ENCODE measurements around a stretch of chr7.

DNA sequence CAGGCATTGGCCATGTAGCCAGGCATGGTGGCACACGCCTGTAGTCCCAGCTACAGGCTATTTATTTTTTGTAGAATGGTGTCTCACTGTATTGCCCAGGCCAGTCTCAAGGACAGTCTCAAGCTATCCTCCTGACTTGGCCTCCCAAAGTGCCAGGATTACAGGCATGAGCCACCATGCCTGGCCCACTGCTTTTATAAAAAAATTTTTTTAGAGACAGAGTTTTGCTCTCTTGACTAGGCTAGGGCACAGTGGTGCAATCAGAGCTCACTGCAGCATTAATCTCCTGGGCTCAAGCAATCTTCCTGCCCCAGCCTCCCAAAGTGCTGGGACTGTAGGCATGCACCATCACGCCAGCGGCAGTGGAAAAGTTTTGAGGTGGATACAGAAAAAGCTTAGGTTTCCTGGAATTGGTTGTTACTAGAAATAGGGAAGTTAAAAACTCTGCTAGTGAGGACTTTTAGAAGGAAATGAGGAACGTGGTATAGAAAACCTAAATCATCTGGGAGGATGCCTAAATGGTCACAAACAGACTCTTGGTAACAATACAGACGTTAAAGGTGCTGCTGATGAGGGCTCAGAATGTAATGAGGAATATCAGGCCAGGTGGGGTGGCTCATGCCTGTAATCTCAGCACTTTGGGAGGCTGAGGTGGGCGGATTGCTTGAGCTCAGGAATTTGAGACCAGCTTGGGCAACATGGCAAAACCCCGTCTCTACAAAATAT is 10.9 kb upstream of the SNX8 start:
- PRO-cap = no peak

DNA sequence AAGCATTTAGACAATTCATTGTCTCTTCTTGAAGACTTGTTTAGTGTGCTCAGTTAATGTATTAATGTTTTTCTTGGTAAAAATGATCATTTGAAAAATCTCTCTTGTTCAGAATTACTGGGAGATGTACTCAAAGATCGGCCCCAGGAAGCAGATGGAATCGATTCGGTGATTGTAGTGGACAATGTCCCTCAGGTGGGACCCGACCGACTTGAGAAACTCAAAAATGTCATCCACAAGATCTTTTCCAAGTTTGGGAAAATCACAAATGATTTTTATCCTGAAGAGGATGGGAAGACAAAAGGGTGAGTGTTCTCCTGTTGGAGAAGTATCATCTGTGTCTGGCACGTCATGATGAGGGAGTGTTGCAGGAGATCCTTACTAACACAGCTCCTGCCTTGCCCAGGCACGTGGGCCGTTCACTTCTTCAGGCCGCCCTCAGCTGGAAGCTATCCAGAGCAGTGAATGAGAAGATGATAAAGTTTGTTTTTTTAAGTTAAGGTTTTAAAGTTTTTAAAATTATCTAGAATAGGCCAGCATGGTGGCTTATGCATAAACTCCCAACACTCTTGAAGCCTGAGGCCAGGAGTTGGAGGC is 6.1 kb downstream of the EIF3B start:
- PRO-cap = no peak

DNA sequence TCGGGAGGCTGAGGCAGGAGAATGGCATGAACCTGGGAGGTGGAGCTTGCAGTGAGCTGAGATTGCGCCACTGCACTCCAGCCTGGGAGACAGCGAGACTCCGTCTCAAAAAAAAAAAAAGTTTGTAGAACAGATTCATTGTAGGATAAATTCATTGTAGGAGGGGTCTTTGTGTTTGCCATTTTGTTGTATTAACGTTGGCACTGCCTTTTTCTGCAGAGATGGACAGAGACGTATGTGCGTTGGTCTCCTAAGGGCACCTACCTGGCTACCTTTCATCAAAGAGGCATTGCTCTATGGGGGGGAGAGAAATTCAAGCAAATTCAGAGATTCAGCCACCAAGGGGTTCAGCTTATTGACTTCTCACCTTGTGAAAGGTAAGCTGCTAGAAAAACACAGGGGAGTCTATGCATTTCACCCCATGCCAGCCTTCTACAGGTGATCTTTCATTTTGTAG is 9.6 kb downstream of the EIF3B start:
- PRO-cap = no peak

DNA sequence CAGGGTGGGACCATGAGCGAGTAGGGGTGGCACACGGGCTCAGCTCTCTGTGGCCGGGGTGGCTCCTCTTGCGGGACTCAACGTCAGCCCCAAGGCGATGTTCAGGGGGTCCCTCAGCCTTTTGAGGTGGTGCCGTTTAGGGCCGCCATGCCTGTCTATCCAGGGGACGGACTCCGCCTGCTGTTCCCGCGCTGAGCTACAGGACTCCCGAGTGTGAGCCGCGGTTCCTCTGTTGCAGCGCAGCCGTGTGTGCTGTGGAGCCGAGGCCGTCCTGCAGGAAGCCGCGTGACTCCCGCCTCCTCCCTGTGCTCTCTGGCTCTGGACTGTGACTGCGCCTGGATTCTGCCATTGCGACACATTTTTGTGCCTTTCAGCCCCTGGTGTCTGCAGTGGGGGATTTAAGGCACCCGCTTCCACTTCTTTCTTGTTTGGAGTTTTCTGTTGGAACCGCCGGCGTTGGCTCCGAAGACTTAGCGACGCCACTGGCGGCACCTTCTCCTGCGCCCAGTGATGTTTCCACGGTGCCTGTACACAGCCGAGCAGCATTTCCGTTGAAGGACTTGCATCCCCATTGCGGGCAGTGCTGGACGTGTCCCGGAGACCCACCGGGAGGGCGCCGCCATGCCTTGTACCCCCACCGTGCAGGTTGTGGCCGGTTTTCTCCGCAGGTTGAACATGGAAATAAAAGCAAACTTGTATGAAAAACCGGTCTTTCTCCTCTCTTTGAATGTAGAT is 23.2 kb upstream of the CHST12 start:
- PRO-cap = no peak

GRCh38 chr7:2405869-2406433 is 2.5 kb downstream of the CHST12 start:
- PRO-cap = no peak

- PRO-cap = no peak
Observed at GRCh38 chr7:2432536-2432978, 29.1 kb downstream of the CHST12 start.

GRCh38 chr7:2527115-2527602 is 7.6 kb downstream of the LFNG start:
- PRO-cap = no peak

- PRO-cap = no peak
Observed at GRCh38 chr7:2549922-2550613, 5.3 kb downstream of the BRAT1 start.

DNA sequence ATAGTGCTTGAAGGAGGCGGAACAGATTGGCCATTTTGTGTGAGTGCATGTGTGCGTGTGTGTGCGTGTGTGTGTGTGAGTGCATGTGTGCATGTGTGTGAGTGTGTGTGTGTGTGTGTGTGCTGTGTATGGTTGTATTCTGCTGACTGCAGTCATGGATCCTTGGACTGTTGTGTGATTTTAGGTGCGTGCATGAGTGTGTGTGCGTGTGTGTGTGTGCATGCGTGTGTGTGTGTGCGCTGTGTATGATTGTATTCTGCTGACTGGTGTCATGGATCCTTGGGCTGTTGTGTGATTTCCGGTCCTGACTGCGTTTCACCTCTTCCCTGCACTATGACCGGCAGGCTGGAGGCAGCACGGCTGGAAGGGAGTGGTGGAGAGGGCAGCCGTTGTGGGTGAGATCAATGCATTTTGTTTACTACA is 6.3 kb downstream of the IQCE start:
- PRO-cap = no peak

- PRO-cap = bidirectional peak, plus-strand start at chr7:2607240, minus-strand start at chr7:2607214
Observed at GRCh38 chr7:2607028-2608211, 24.4 kb upstream of the TTYH3 start.

GRCh38 chr7:2613187-2614177 is 18.3 kb upstream of the TTYH3 start:
- PRO-cap = no peak

DNA sequence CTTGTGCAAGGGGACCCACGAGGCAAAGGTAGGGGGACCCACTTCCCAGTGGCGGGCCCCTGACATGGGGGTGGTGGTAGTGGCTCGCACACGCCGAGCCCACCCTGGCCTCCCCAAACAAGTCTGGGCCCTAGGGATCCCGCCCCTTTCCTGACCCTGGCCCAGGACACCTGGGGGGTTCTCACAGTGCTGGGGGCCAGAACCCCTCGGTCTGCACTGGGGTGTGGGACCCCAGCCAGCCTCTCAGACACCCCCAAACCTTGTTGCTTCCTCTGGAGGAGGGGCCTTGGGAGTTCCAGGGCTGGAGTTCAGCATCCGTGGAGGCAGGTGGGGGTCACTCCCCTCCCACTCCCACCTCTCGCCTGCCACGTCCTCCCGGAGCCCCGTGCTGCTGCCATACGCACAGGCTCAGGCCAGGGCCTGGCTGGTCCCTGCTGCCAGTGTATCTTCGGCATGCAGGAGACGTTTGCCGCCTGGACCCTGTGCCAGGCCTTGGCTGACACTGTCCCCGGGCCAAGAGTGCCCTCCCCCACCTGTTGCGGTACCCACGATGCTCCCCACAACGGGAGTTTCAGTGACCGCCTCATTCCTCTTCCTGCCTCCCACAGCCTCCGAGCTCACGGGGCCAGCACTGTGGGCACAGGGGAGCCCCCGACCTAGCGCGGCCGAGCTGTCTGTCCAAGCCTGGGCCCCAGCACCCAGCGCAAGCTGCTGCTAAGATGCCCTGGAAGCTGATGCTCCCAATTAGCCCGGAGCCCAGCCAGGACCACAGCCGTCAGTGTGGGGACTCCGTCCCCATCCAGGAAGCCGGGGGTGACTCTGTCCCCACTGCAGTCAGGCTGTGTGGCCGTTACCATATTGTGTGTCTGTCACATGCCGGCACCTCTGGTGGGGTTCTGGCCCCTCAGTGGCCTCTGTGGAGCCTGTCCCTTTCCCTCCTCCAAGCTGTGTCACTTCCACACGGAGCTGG is 7.4 kb downstream of the TTYH3 start:
- PRO-cap = no peak

DNA sequence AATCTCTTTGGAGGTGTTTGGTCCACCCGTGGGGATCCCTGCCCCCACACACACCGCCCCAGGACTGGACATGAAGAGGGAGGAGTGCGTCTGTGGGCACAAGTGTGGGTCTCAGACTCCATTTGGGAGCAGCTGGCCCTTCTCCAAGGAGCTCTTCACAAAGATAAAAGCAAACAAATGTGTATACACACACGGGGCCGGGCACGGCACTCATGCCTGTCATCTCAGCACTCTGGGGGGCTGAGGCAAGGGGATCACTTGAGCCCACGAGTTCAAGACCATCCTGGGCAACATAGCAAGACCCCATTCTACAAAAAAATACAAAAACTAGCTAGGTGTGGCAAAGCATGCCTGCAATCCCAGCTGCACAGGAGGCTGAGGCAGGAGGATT is 22.1 kb downstream of the TTYH3 start:
- PRO-cap = no peak

DNA sequence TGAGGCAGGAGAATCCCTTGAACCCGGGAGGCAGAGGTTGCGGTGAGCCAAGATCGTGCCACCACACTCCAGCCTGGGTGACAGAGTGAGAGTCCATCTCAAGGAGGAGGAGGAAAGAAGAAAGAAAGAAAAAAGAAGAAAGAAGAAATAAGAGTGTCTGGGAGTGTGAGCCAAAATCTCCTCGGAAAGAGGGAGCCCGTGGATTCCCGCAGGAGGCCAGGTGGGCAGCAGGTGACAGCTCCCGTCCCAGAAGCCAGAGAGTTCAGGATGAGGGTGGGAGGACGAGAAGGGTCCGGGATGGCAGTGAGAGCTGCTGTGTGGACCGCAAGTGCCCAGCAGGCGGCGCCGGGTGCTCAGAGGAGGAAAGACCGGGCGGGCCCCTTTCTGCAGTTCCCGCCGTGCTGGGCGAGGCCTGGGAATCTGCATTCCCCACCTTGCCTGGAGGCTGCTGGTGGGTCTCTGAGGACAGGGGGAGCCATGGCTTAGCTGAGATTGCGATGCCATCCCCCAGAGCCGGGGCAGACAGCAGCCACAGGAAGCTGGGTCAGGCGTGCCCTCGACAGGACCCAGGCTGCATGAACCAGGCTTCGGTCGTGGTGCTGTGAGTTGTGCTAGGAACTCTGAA is 17.1 kb upstream of the AMZ1 start:
- PRO-cap = no peak

- PRO-cap = no peak
Observed at GRCh38 chr7:2688857-2689310, 882 bp downstream of the AMZ1 start.

- PRO-cap = unidirectional peak, plus-strand start at chr7:2728886
Observed at GRCh38 chr7:2728317-2729620, 40.8 kb downstream of the AMZ1 start.

DNA sequence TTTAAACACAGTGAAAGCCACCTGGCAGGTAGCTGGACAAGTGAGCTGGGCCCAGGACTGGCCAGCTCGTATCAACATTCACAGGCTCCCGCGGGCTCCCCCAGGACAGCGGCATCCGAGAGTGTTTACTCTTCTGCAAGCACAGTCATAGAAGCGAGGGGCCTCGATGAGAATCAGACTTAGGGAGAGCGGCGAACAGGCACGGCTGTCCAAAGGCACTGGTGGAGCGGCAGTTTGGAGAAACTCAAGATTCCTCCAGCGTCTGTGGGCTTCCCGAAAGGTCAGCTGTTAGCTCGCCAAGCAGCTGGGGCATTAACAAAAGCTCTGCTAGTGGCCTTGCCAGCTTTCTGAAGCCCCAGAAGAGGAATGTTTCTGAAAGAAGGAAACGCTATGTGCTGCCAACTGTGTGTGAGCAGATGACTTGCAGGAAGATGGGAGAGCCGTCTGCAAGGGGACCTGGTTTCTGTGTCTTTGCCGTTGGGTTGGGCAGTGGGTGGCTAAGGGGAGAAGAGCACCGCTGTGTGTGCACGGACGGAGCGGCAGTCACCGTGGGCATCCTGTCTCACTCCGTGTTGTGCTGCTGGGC is 41.9 kb downstream of the AMZ1 start:
- PRO-cap = no peak

- PRO-cap = bidirectional peak, plus-strand start at chr7:2734877, minus-strand start at chr7:2734767
Observed at GRCh38 chr7:2734662-2735773, 47.0 kb downstream of the AMZ1 start.

GRCh38 chr7:2980300-2981126 is 63.2 kb downstream of the CARD11 start:
- PRO-cap = bidirectional peak, plus-strand start at chr7:2980594, minus-strand start at chr7:2980570

DNA sequence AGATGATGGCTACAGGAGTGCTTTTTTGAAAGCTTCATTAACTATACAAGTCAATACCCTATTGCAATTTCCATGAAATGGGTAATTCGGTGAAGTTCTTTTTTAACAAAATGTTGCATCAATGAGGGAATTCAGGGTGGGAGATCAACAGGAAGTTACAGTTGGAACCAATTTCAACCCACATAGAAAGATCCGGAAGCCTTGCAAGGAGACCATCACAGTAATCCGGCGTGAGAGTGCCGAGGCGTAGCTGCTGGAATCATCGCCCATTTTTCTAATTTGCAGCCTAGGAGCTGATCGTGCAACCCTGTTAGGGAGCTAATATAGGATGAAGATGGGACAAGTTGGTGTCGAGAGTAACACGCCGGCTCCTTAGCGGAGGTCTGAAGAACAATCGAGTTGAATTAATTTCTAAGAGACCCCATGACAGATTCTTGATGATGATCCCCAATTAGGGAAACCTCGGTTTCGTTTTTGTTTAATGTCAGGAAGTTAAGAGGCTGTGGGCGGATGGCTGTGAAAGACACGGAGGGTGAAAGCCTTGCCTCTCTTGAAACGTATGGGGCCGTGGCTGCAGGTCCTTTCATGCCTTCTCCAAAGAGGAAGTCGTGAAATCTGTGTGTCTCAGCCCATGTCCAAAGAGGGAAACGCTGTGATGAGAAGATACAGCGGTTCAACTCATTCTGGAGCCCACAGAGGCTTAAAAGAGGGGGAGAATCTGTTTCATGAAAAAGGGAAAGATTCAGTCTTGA is 51.2 kb upstream of the CARD11 start:
- PRO-cap = bidirectional peak, plus-strand start at position 640 of the sequence, minus-strand start at position 557 of the sequence